Peripheral blood mononuclear cell (primary cell): Measurements from ENCODE around the genes RPL36, CATSPERD, VMAC and RFX2.

DNA sequence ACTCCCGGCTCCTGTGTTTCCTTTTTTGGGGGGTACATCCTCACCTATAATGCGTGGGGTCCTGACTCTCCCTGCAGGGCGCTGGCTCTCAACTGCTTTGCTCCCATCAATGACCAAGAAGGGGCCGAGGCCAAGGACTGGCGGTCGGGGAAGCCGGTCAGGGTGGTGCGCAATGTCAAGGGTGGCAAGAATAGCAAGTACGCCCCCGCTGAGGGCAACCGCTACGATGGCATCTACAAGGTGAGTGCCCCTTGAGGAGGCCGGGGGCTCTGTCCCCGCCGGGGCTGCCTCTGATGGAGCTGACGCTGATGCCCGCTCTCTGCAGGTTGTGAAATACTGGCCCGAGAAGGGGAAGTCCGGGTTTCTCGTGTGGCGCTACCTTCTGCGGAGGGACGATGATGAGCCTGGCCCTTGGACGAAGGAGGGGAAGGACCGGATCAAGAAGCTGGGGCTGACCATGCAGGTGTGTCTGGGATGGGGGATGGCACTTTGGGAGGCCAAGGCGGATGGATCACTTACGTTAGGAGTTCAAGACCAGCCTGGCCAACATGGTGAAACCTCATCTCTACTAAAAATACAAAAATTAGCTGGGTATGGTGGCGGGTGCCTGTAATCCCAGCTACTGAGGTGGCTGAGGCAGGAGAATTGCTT, 18.3 kb upstream of the KDM4B start:
- PRO-cap, 8 experiments, result no peak in any of the 8 experiments

DNA sequence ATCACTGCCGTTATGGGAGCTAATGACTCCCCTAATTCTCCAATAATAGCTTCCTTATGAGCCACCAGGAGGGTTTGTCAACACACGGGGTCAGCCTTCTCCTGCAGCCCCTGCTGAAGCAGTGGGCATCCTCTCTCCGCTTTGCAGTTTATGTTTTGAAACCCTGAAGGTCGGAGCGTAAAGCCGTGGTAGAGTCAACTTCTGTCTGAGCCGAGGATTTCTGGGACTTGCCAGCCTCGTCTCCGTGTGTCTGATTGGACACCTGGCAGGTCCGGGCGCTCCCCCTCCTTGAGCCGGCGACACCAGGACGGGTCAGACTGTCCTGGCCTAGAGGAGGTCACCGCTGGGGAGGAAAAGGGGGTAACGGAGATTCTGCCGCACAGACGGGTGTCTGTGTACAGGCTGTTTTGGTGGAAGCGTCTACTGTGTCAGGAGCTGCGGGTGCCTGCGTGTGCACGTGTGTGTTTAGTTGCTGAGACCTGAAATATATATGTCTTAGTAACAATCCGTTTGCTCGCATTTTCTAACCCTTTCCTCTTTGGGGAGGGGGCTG, 1.8 kb downstream of the KDM4B start:
- PRO-cap, 8 experiments, result peak in 1 of 8 experiments; most common plus-strand start position 200 of the sequence (in 1)

GRCh38 chr19:5034754-5035624, 66.1 kb downstream of the KDM4B start:
- PRO-cap, 8 experiments, result no peak in any of the 8 experiments

DNA sequence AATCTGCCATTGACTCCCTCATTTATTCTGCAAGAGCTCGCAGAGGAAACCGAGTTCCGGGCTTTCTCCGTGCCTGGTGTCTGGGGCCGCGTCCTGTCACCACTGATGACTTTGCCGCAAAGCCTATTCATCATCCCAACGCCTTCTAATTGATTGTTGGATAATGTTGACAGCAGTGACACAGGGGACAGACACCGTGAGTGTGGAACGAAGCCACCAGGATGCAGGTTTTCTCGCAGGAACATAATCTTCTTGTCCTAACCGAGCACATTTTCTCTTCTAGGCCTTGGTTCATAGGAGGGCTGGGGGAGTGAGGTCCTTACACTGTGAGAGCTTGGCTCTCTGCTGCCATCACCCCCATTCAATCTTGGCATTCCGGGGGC, 110.2 kb downstream of the KDM4B start:
- PRO-cap, 8 experiments, result no peak in any of the 8 experiments

DNA sequence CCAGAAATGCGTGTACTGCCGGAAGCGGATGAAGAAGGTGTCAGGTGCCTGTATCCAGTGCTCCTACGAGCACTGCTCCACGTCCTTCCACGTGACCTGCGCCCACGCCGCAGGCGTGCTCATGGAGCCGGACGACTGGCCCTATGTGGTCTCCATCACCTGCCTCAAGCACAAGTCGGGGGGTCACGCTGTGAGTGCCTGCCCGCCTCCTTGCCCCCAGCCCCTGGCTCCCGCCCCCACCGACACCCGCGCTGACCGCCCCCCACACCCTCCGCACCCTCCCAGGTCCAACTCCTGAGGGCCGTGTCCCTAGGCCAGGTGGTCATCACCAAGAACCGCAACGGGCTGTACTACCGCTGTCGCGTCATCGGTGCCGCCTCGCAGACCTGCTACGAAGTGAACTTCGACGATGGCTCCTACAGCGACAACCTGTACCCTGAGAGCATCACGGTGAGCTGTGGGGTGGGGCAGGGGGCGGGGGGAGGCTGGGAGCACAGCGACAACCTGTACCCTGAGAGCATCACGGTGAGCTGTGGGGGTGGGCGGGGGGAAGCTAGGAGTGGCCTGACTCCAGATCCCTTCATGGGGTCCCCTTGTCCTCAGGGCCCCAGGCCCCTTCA, 175.2 kb downstream of the KDM4B start:
- PRO-cap, 8 experiments, result no peak in any of the 8 experiments

DNA sequence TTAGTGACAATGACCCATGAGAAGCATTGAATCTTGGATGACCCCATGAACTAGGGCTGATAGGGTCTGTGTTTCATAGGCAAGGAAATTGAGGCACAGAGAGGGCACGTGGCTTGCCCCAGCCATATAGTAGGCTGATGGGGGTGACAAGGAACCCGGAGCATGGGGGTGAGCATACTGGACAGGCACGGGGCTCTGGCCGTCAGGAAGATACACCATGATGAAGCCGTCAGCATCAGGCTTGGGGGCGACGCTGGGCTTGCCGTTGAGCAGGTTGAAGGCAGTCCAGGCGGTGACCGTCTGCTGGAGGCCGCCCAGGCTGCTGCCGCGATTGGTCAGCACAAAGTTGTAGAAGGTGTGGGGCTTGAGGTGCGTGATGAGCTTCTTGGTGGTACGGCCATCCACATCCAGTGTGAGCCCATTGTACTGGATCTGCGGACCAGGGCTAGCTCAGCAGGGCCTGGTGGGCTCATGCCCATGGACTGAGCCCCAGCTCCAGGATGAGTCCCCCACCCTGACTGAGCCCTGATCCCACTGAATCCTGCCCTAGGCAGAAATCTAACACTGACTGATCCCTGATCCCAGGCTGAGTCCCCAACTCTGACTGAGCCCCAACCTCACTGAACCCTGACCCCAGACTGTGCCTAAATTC, 119.7 kb downstream of the PTPRS start:
- PRO-cap, 8 experiments, result no peak in any of the 8 experiments

DNA sequence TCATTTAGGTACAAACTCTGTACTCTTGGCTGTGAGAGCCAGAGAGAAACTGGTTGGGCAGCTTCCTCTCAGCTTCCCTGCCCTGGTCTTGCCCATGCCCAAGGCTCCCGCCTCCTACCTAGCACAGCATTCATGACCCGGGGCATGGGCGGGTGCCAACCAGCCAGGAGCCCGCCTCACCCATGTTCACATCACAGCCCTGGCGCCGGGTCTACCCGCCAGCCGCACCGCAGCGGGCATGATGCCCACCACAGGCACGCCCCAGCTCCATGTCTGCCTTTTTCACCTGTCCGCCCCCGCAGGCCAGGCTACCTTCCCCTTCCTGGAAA, 42.2 kb downstream of the PTPRS start:
- PRO-cap, 8 experiments, result no peak in any of the 8 experiments

- PRO-cap, 8 experiments, result peak in 3 of 8 experiments; most common minus-strand start chr19:5588692 (in 3)
Measured at GRCh38 chr19:5588419-5588953, 34.1 kb downstream of the SAFB2 start.

GRCh38 chr19:5623425-5623563, 411 bp downstream of the SAFB start:
- PRO-cap, 8 experiments, result peak in 1 of 8 experiments; most common minus-strand start chr19:5623510 (in 1)

DNA sequence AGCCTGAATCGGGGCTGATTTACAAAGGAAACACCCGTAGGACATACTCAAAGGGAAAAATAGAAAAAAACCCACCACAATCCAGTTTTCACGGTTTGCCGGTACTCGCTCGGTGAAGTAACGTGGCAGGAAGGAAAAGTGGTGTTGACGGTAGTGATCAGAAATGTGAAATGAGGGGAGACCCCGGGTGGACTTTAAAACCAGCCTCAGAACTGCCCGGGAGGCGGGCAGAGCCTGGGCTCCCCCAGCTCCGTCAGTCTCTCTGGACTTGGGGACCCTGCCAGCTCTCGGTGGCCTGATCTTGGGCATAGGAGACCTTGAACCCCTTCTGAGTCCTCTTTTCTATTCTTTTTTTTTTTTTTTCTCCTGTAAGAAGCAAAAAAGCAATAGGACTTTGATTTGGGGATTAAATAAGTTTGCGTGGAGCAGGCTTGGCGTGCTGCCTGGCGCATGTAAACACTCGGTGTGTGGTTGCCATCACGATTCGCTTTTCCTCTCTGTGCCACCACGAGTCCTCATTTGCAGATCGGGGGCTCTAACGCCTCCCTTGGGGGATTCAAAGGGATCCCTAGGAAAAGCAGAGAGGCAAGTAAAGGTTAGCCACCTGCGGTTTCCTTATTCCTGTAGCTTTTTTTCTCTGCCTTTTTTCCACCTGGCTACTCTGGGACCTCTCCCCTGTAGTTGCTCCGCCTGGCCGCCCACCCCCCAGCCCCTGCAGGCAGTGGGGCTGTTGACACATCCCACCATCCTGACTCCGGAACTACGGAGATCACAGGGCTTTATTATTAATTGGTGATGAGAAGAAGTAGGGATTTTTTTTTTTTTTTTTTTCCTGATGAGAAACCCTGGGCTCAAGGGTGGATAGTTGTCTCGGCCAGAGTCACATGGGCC, 1.2 kb downstream of the SAFB start:
- PRO-cap, 8 experiments, result no peak in any of the 8 experiments

- PRO-cap, 8 experiments, result peak in 8 of 8 experiments; most common plus-strand start chr19:5690296 (in 6); most common minus-strand start chr19:5690136 (in 2)
Measured at GRCh38 chr19:5689893-5690397, at the start of gene RPL36. Gene RPL36, plus strand, starts transcription at chr19:5690295.

DNA sequence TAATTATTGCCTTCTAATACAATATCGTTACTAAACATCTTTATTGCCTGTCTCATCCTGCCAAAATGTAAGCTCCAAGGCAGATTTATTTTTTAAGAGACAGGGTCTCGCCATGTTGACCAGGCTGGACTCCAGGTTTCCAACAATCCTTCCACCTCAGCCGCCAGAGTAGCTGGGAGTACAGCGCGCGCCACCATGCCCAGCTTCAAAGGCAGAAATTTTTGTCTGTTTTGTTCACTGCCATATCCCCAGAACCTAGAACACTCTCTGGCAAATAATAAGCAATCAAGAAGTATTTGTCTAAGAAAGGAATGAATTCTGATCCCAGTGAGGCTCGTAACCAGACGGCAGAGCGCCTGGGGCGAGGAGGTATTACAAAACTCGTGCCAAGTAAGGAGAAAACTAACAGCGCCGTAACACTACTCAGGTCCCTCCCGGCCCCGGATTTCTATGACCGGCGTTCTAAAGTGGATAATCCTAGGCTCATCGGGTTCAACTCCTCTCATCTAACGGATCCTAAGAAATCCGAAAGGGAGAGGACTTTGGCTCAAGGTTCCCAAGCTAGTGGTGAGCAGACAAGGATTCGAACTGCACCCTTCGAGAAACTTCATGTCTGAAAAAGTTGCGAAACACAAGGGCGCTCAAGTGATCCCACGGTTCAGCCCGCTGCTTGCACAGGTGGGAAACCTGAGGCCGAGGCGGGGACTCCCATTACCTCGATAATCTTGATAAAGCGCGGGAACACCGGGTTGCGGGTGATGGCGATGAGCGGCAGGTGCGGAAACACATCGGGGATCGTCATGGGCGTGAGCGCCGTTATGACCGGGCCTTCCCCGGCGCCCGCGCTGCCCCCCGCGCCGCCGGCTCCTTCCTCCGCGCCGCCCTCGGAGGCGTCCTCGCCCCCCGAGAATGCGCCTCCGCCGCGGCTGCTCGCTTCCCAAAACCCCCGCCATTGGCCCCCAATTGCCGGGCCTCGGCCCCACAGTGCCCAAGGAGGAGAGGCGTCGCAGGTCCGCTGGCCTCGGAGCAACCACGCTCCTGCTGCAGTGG, 632 bp downstream of the LONP1 start:
- PRO-cap, 8 experiments, result peak in 5 of 8 experiments; most common plus-strand start position 747 of the sequence (in 3); most common minus-strand start position 606 of the sequence (in 2)

GRCh38 chr19:5720490-5720877, at the start of gene CATSPERD:
Gene CATSPERD, plus strand, starts transcription at chr19:5720637.
- PRO-cap, 8 experiments, result peak in 7 of 8 experiments; most common plus-strand start chr19:5720712 (in 7); most common minus-strand start chr19:5720571 (in 2)

DNA sequence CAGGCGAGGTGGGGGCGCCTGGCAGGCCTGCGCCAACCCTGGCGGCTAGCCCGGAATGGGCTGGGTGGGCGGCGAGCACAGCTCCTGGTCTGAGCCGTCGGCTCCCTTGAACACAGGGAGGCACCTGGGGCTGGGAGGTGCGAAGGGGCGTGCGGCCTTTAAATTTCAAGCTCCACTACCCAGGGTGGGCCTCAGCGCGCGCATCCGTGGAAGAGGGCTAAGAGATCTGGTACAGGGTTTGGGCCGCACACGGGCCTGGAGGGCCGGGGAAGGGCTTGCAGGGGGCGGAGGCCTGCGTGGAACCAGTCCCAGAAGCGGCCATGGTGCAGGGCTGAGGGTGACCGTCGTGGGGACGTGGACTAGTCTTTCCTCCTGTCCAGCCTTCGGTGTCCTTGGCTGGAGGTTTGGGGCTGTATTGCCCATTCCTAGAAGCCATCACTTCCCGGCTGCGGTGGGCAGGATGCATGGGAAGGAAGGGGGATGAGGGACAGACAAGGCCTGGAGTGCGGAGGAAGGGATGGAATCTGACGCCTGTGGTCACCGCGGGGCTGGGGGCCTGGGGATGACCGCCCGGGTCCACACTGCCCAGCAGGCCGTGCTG, 11.4 kb downstream of the NDUFA11 start:
- PRO-cap, 8 experiments, result no peak in any of the 8 experiments

GRCh38 chr19:5904776-5905421, at the start of gene VMAC:
Gene VMAC, plus strand, starts transcription at chr19:5904872.
- PRO-cap, 8 experiments, result peak in 8 of 8 experiments; most common plus-strand start chr19:5904913 (in 7)

GRCh38 chr19:5923687-5923999, 9.6 kb downstream of the CAPS start:
- PRO-cap, 8 experiments, result no peak in any of the 8 experiments

GRCh38 chr19:6022055-6022732, 44.3 kb upstream of the RANBP3 start:
- PRO-cap, 8 experiments, result no peak in any of the 8 experiments

DNA sequence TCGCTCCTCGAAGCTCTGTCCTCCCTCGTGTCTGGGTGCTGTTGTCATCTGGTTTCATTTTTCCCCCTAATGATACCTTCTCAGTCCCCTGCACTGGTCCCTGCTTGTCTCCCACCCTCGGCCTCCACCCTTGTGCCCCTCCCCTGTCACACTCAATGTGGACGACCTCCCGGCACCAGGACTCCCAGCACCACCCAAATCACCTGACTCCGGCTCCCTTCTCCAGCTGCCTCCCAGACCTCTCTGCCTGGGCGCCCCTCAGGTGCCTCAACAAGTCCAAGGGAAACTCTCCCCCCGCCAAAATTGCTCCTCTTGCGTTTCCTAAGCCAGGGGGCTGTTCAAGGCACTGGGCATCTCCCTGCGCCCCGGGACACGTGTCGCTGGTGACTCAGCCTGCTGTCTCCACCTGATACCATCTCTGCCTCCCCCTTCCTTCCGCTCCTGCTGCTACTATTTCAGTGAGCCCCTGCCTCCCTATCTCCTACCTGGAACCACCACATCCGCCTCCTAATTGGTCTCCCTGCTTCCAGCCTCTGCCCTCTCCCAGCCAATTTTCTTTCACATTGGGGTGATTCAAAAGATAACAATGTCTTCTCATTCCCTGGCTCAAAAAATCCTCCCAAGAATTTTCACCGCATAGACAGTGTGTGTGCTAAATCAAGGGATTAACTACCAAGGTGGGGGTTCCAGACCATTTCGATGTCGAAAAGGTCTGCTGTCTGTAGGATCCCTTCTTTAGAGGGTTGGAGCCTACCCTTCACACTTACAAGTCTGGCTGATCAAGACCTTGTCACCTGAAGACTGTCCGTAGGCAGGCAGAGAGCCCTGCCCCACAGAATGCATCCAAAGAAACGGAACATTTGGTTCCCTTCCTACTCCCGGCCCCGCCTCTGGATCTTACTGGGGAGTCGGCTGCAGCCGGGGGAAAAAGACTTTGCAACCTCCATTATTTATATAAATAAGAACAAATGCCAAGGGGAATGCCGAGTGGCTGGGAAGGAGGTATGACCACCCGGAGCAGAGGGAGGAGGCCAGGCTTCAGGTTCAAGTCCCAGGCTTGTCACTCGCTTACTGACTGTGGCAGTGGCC, 49.3 kb downstream of the RFX2 start:
- PRO-cap, 8 experiments, result peak in 2 of 8 experiments; most common plus-strand start position 477 of the sequence (in 1); most common minus-strand start position 198 of the sequence (in 1)

GRCh38 chr19:6086723-6087767, 23.3 kb downstream of the RFX2 start:
- PRO-cap, 8 experiments, result peak in 1 of 8 experiments; most common plus-strand start chr19:6087210 (in 1); most common minus-strand start chr19:6087081 (in 1)

DNA sequence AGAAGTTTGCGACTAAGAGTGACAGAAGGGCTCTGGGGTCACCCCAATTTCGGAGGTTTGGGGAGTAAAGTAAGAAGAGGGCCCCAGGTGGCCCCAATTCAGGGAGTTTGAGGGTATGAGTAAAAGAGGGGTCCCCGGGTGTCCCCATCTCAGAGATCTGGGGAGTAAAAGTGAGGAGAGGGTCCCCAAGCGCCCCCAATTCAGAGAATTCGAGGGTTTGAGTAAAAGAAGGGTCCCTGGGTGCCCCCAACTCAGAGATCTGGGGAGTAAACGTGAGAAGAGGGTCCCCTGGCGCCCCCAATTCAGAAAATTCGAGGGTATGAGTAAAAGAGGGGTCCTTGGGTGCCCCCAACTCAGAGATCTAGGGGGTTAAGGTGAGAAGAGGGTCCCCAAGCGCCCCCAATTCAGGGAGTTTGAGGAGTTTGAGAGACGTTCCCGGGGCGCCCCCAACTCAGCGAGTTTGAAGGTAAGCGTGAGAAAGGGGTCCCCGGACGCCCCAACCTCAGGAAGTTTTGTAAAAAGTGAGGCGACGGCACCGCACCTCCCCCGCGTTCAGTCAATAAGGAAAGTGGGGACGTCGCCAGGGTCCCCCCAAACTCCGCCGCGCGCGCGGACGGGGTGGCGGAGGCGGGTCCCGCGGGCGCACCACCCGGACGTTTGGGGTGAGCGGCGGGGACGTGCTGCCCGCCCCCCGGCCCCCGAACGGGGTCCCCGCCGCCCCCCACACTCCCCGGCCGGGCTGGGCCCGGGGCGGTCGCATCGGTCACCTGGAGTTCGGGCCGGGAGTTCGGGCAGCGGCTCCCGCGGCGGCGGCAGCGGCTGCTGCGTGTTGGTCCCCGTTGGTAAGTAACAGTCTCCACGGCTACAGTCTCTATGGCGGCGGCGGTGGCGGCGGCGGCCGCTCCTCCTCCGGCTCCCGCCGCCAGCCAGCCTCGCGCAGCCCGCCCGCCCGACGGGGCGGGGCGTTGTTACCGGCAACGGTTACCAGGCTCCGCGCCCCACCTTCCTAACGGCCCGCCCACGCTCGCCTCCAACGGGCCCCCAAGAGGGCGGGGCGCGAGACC, at the start of gene RFX2:
Gene RFX2 (minus strand): TSS at position 875 of the 1,064 bp plus-strand sequence.
- PRO-cap, 8 experiments, result peak in 7 of 8 experiments; most common plus-strand start position 594 of the sequence (in 1); most common minus-strand start position 848 of the sequence (in 7)